ENCODE measurements around a stretch of chr1.

- RRBS: no CpG with 5 or more reads among the region's 13 CpGs
These were observed 66.5 kb downstream of the PEX14 start for GRCh38 chr1:10541332-10541578.

- RRBS: no CpG with 5 or more reads among the region's 15 CpGs
These were observed 80.8 kb downstream of the PEX14 start for GRCh38 chr1:10555432-10556039.

GRCh38 chr1:10614849-10615810 is 140.4 kb downstream of the PEX14 start:
- RRBS: no CpG with 5 or more reads among the region's 24 CpGs

DNA sequence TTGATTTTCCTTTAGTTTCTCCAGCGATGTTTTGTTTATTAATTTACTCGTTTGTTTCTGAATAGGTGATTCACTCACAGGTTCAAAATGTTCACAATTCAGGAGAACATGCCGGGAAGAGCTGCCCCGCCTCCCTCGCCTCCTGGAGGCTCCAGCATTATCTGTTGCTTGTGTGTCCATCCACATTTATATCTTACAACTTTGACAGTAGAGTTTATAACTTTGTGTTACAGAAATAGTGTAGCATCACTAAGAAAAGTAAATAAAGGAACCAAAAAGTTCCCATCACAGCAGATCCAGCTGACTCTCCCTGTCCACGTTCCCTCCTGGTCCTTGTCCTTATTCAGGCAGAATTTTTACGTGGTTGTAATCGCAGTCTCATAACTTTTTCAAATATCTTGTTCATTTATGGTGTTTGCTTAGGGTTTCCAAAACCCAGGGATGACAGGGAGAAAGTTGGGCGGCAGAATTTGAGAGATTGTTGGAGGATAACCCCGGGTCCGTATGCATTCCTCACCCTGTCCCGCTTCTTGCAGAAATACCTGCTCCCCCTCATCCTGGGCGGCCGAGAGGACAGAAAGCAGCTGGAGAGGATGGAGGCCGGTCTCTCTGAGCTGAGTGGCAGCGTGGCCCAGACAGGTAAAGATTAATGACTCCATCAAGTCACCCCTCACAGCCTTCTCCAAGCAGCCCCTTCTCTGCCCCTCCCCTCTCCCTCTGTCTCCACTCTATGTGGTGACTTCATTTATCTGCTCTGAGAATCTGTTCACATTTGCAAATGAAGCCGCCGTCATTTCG is 147.9 kb downstream of the PEX14 start:
- RRBS: 100% methylated on average over 1 of the region's 19 CpGs

- RRBS: no CpG with 5 or more reads among the region's 24 CpGs
These were observed 157.6 kb downstream of the PEX14 start for GRCh38 chr1:10632155-10633026.

GRCh38 chr1:10654772-10655085 is 141.7 kb downstream of the CASZ1 start:
- RRBS: no CpG with 5 or more reads among the region's 5 CpGs

- RRBS: 92% methylated on average over 2 of the region's 18 CpGs
These were observed 140.9 kb downstream of the CASZ1 start for GRCh38 chr1:10655500-10656056.

DNA sequence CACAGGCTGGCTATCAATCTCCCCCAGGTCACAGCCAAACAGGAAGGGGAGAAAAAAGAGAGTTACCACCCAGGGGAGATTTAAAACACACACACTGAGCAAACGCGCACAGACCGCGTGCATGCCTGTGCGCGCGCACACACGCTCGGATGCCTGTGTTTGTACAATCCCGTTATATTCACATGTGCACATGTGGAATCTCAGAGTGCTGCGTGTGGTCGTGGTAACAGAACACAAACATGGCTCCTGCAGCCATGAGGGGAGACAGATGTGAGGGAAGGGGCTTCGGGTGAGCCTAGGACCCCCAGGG is 125.3 kb downstream of the CASZ1 start:
- RRBS: no CpG with 5 or more reads among the region's 13 CpGs

GRCh38 chr1:10693073-10693391 is 103.4 kb downstream of the CASZ1 start:
- RRBS: 62% methylated on average over 2 of the region's 6 CpGs

DNA sequence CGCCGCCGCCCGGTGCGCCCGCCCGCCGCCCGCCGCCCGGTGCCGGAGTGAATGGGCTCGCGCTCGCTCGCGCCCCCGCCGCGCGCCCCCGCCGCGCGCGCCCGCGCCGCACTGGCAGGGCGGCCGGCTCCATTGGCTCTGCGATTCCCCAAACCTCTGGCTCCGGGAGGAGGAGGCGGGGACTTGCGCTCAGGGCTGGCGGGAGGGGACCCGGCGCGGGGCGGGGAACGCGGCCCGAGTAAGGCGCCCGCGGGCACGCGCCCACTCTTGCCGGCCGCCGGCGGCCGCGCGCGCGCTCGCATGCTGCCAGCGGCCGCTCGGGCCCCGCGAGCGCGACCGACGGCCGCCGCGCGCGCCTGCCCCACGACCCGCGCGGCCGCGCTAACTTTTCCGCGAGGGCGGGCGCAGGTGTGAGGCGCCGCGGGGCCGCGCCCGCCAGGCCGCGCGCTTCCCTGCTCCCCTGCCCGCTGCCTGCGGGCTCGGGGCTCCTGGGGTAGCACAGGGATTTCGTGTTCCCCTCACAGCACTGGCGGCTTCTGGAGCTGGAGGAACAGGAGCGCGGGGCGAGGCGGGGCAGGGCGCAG is 101.7 kb downstream of the CASZ1 start:
- RRBS: under 1% methylated on average over 33 of the region's 101 CpGs

GRCh38 chr1:10695399-10695707 is 101.1 kb downstream of the CASZ1 start:
- RRBS: 89% methylated on average over 3 of the region's 16 CpGs

DNA sequence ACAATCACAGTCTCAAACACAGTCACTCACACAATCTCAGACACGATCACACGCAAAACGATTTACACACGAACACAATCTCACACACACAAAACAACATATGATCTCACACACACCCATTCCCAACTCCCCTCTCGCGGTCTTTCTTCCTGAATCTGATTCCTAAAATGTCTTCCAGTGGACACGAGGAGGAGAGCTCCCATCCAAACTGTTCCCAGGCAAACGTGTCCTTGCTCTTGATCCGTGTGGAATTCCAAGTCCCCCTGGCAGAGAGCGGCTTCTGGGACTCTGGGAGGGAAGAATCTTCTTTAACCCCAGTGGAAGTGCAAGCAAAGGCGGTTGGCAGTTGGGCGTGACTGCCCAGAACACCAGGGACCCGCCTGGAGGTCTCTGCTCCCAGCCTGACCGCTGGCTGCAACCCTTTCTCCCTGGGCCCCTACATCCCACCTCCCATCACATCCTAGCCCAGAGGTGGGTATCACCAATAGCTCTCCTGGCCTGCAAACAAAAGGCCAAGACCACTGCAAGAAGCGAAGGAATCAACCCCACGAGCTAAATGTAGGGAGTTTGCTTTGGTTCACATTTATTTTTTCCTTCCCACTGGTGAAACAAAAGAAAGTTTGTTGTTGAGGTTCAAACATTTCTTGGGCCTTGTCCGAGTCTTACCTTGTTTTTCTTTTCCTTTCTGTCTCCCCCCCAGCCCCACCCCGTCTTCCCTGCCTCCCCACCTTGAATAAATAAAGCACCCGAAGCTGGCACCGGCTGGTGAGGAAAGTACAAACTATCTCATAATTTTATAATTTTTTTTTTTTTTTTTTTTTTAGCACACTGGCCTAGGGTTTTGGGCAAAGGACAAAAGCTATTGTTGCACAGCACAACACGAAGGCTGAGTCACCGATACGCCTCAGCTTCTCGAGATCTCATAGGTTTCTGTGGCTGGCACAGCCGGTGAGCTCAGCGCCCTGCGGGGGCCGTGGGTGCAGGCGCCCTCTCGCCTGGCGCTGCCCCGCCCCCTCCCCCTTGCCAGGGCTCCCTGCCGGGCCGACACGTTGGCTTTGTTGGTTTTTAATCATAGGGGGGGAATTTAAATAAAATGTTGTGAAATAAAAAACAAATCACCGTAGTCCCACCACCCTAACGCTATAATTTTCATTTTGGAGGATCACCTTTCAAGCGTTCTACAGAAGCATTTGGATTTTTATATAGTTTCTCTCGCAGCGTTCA is 17.6 kb downstream of the CASZ1 start:
- RRBS: 88% methylated on average over 6 of the region's 40 CpGs

DNA sequence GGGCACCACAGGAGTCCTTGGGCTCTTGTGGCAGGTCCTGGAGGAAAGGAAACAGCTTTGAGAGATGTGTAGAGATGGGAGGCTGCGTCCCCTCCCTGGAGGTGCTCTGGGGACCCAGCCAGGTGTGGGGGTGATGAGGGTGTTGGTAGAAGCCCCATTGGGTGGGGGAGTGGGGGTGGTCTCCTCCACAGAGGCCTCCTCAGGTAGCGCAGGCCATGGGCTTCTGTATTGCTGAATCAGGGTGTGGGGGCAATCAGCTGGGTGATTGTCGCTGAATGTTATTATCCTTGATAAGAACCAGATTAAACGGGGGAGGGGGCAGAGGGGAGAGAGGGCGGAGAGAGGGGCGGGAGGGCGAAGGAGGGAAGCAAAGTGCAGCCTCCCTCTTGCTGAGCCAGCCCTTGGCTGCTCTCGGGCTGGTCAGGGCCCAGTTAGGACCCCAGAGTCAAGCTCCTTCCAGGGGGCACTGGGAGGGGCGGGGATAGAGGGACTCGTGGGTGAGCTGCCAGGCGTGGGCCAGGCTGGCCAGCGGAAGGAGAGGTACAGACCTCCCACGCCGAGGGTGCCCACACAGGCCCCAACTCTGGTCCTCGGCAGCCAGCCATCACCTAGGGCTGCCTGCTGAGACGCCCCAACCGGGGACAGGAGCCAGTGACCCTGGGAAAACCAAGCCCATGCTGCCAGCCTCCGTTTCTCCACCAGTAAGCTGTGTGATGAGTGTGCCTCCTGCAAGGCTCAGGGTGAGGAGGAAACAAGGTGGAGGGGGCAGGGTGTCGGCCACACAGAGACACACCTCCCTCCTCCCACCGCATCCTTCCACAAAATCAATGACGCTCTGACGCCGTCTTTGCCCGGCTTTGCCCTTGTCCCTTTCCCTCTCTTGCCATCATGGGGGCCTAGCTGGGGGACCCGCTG is 23.2 kb upstream of the CASZ1 start:
- RRBS: 100% methylated on average over 1 of the region's 25 CpGs

- RRBS: no CpG with 5 or more reads among the region's 15 CpGs
These were observed 1.3 kb downstream of the TARDBP start for GRCh38 chr1:11013513-11014469.

GRCh38 chr1:11022839-11024079 is 10.8 kb downstream of the TARDBP start:
- RRBS: no CpG with 5 or more reads among the region's 16 CpGs

GRCh38 chr1:11499373-11500434 is 20.7 kb downstream of the DISP3 start:
- RRBS: no CpG with 5 or more reads among the region's 23 CpGs

GRCh38 chr1:11501368-11501661 is 22.4 kb downstream of the DISP3 start:
- RRBS: no CpG with 5 or more reads among the region's 29 CpGs

GRCh38 chr1:11725305-11726137 is 10.4 kb upstream of the AGTRAP start:
- RRBS: no CpG with 5 or more reads among the region's 15 CpGs

DNA sequence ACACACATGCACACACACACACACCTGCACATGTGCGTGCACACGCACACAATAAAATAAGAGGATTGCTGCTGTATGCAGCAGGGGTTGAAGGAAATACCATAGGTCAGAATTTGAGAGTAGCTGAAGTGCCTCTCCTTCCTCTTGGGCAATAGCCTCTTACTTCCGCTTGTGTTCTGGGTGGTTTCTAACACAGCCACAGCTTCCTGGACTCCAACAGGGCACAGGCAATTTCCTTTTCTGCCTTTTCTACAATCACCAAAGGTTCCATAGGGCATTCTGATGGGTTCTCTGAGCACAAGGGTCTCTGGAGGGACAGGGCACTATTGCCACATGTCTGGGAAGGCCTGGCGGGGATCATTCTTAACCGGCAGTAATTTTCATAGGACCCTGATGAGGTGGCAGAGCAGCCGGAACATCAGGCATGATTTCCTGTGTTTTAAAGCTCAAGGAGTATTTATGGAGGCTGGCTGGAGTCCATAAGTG is 5.5 kb upstream of the AGTRAP start:
- RRBS: no CpG with 5 or more reads among the region's 6 CpGs

DNA sequence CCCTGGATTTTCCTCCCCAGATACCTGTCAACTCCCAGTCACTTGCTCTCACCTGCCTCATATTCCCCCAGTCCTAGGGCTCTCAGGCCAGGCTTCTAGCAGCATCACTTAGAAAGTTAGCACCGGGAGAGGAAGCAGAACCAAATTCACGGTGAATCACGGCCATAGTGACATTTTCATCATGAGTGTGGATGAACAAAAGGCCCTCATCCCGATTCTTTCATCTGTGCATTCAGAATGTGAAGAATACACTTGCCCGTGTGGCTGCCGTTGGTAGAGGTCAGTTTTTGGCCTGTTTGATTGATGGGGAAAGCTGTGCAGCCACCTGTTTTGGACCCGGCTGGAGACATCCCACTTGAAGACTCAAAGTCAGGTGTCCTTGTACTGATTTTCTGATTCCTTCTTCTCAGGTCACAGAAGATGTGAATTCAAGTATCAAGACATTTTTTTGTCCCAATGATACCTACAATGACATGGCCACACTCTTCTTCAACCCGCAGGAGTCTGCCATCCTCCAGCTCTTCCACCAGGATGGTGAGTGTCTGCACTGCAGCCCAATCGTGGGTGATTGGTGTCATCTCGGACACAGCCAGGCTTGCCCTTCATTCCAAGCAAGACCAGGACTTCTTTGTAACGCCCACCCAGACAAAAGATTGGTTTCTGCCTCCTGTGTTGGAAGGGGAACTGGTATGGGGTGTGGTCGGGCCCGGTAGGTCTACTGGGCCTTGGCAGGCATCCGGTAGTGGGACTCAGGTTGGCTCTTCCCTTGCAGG is 14.3 kb downstream of the NPPA start:
- RRBS: no CpG with 5 or more reads among the region's 14 CpGs